Endothelial cell of umbilical vein (primary cell): ENCODE results near the genes IGIP and SLC4A9.

DNA sequence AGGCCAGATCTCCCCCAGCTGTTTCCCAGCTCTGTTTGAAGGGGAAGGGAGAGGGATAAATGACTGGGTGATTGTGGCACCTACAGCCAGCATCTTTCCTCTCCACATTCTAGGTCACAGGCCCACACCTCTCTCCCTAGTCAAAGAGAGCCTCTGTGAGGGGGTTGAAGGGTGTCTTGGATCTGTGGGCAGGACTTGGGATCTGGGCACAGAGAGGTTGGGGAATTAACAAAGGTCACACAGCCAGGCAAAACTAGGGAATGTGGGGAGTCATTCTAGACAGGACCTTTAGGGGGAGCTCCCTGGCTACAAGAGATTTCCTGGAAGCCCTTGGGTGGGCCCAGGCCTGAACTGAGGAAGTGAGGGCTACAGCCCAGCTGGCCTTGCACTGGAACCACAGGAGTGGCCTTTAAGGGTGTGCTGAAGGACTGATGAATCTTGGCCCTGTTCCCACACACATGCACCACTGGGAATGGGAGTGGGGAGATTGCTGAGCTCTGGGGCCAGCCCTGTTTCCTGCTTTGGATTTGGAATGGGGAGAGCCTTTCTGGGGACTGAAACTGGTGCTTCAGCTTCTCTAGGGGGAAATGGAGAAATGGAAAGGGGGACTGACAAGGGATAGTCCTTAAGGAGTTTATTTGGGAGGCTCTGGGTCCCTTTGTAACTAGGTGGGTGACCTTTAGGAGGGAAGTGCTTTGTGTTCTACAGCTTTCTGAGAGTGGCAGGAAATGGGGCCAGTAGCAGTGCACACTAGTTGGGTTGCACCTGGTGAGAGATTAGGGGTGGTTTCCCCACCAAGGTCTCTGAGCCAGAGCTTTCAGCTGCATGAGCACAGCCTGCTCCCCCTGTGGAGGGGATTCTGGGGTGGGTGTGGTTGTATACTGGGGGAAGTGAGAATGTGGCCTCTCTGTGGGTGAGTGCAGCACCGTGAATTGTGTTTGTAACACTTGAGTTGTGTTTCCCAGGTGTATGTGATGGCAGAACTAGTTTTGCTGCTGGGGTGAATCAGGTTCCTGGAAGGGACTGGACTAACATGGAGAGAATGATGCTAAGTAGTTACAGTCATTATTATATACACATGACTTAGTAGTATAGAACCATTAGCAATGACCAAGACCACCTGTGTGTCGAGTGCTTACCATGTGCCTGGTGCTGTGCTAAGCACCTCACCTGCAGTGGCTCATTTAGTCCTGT lies 12.2 kb upstream of the CXXC5 start:
- PRO-cap: no peak
CAGE:
- cytosol, long polyA minus RNA: no peak
- cytosol, long polyA plus RNA: no peak
- long polyA plus RNA: no peak
- nucleus, long polyA minus RNA: no peak
- nucleus, long polyA plus RNA: no peak

GRCh38 chr5:139664397-139665463 lies 16.6 kb downstream of the CXXC5 start:
- PRO-cap: no peak
CAGE:
- cytosol, long polyA minus RNA: no peak
- cytosol, long polyA plus RNA: no peak
- long polyA plus RNA: no peak
- nucleus, long polyA minus RNA: no peak
- nucleus, long polyA plus RNA: no peak

DNA sequence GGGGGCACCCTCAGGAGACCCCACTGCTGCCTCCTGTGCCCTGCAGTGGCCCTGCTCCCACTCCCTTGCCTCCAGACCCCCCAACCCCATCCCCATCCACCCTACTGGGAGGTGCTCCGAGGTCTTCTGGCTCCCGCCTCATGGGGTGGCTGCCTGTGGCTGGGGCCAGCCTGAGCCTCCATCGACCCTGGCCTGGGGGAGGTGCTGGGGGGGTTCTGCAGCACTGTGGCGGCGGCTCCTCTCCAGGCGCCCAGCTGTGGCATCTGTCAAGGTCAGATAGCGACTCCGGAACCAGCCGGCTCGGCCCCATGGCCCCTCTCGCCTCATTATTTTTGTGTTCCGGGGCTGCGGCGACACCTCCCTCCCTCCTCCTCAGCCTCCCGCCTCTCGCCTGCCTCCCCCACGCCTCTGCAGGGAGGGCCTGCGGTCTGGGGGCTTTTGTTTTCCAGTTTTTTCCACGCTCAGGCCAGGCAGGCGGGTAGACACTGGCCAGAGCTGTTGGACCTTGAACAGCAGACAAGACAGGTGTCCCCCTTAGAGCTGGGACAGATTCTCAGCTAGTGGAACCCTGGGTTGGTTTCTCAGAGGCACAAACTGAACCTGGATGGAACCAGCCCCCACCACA lies 21.8 kb downstream of the CXXC5 start:
- PRO-cap: no peak
CAGE:
- cytosol, long polyA minus RNA: no peak
- cytosol, long polyA plus RNA: no peak
- long polyA plus RNA: no peak
- nucleus, long polyA minus RNA: no peak
- nucleus, long polyA plus RNA: no peak

- PRO-cap: no peak
CAGE:
- cytosol, long polyA minus RNA: no peak
- cytosol, long polyA plus RNA: no peak
- long polyA plus RNA: no peak
- nucleus, long polyA minus RNA: no peak
- nucleus, long polyA plus RNA: no peak
Observed at GRCh38 chr5:140039608-140040096, 3.4 kb downstream of the NRG2 start.

DNA sequence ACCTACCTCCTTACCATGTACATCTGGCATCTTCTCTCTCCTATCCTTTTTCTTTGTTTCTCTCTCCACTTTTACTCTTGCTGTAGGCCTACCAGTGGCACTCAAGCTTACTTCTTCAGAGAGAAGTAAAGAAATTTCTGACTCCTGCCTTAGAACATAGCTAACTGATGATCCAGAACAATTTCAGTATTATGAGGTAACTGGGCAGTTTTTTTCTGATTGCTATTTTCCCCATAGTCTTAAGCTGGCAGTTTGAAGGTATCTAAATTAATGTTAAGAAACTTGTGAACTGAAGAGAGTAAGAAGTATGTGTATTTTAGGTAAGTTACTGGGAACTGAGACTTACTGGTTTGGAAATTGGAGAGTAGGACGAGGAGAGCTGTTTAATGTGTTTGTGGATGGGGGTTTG lies 4.2 kb upstream of the IGIP start:
- PRO-cap: no peak
CAGE:
- cytosol, long polyA minus RNA: no peak
- cytosol, long polyA plus RNA: no peak
- long polyA plus RNA: no peak
- nucleus, long polyA minus RNA: no peak
- nucleus, long polyA plus RNA: no peak

DNA sequence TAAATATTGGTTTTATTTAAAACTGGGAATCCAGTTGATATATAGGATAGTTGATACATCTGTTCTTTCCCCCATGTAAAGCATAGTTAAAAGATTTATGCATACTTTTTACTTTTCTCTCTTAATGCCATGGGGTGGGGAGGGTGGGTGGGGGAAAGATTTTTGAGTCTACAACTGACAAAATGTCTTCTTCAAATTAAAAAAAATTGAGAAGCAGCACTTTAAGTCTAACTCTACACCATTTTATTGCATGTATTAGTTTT lies at the start of gene IGIP:
Gene IGIP, plus strand, starts transcription at position 154 of the 263 bp plus-strand sequence.
- PRO-cap: no peak
CAGE:
- cytosol, long polyA minus RNA: no peak
- cytosol, long polyA plus RNA: no peak
- long polyA plus RNA: no peak
- nucleus, long polyA minus RNA: no peak
- nucleus, long polyA plus RNA: no peak

- PRO-cap: no peak
CAGE:
- cytosol, long polyA minus RNA: no peak
- cytosol, long polyA plus RNA: no peak
- long polyA plus RNA: no peak
- nucleus, long polyA minus RNA: no peak
- nucleus, long polyA plus RNA: no peak
Observed at GRCh38 chr5:140165664-140166195, 9.3 kb upstream of the CYSTM1 start.

GRCh38 chr5:140243092-140244114 lies 59.5 kb downstream of the PFDN1 start:
- PRO-cap: no peak
CAGE:
- cytosol, long polyA minus RNA: no peak
- cytosol, long polyA plus RNA: start-site peak on the plus strand at chr5:140243558-140243565, 562 and 482 reads in 2 replicates
- long polyA plus RNA: no peak
- nucleus, long polyA minus RNA: no peak
- nucleus, long polyA plus RNA: no peak

- PRO-cap: bidirectional peak, plus-strand start at chr5:140293993, minus-strand start at chr5:140293934
CAGE:
- cytosol, long polyA minus RNA: no peak
- cytosol, long polyA plus RNA: no peak
- long polyA plus RNA: no peak
- nucleus, long polyA minus RNA: no peak
- nucleus, long polyA plus RNA: no peak
Observed at GRCh38 chr5:140293805-140294228, 9.1 kb downstream of the PFDN1 start.

DNA sequence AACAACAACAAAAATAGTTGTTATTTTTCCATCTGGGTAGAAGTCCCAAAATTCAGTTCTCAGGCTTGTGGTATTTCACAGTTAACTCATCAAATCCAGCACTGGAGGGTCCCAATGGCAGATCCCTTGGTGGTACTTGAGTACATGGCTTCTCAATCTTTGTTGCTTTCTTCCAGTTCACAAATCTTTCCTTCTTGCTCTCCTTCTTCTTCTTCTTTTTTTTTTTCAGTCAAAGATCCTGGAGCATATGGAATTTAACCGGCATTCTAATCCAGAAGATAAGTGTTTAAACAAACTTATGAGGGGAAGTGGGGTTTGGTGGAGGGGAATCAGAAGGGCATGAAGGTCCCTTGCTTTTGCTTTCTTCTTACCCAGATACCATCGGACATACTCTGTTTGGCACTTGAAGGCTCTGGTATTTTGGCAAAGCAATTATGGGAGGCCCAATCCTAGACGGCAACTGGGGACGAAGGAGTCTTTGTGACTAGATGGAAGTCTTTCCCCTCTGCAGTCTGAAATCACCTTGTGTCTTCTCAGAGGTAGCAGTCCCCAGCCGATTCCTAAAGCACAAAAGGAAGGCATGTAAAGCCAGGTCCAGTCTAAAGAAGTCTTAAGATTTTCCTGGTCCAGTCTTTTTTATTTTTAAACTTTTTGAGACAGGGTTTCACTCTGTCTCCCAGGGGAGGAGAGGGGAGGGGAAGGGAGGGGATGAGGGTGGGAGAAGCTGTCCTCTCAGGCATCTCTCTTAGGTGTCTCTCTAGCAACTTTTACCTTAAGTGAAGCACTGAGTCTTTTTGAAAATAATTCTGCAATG lies 12.5 kb downstream of the HBEGF start:
- PRO-cap: no peak
CAGE:
- cytosol, long polyA minus RNA: no peak
- cytosol, long polyA plus RNA: no peak
- long polyA plus RNA: no peak
- nucleus, long polyA minus RNA: no peak
- nucleus, long polyA plus RNA: no peak

GRCh38 chr5:140359836-140360366 lies at the start of gene SLC4A9:
SLC4A9 (plus strand) TSS chr5:140360194.
- PRO-cap: no peak
CAGE:
- cytosol, long polyA minus RNA: no peak
- cytosol, long polyA plus RNA: no peak
- long polyA plus RNA: no peak
- nucleus, long polyA minus RNA: no peak
- nucleus, long polyA plus RNA: no peak

- PRO-cap: bidirectional peak, plus-strand start at chr5:140401241, minus-strand start at chr5:140400883
CAGE:
- cytosol, long polyA minus RNA: no peak
- cytosol, long polyA plus RNA: no peak
- long polyA plus RNA: no peak
- nucleus, long polyA minus RNA: no peak
- nucleus, long polyA plus RNA: no peak
Observed at GRCh38 chr5:140400505-140401195, 983 bp upstream of the ANKHD1 start.

GRCh38 chr5:140401975-140402394 lies 352 bp downstream of the ANKHD1 start:
- PRO-cap: bidirectional peak, plus-strand start at chr5:140402250, minus-strand start at chr5:140402053
CAGE:
- cytosol, long polyA minus RNA: no peak
- cytosol, long polyA plus RNA: start-site peak on the plus strand at chr5:140402166-140402232, 51 and 68 reads in 2 replicates
- long polyA plus RNA: start-site peak on the plus strand at chr5:140402072-140402232, 45 and 83 reads in 2 replicates
- nucleus, long polyA minus RNA: start-site peak on the plus strand at chr5:140402071-140402258, 584 reads
- nucleus, long polyA plus RNA: start-site peak on the plus strand at chr5:140402175-140402262, 103 and 232 reads in 2 replicates

GRCh38 chr5:140496488-140497119 lies 50.9 kb upstream of the EIF4EBP3 start:
- PRO-cap: no peak
CAGE:
- cytosol, long polyA minus RNA: no peak
- cytosol, long polyA plus RNA: no peak
- long polyA plus RNA: no peak
- nucleus, long polyA minus RNA: no peak
- nucleus, long polyA plus RNA: no peak

- PRO-cap: no peak
CAGE:
- cytosol, long polyA minus RNA: no peak
- cytosol, long polyA plus RNA: no peak
- long polyA plus RNA: no peak
- nucleus, long polyA minus RNA: no peak
- nucleus, long polyA plus RNA: start-site peak on the plus strand at chr5:140509639-140509715, 246 and 319 reads in 2 replicates; start-site peak on the plus strand at chr5:140510016-140510087, 98 and 160 reads in 2 replicates
Observed at GRCh38 chr5:140509556-140510306, 37.7 kb upstream of the EIF4EBP3 start.

DNA sequence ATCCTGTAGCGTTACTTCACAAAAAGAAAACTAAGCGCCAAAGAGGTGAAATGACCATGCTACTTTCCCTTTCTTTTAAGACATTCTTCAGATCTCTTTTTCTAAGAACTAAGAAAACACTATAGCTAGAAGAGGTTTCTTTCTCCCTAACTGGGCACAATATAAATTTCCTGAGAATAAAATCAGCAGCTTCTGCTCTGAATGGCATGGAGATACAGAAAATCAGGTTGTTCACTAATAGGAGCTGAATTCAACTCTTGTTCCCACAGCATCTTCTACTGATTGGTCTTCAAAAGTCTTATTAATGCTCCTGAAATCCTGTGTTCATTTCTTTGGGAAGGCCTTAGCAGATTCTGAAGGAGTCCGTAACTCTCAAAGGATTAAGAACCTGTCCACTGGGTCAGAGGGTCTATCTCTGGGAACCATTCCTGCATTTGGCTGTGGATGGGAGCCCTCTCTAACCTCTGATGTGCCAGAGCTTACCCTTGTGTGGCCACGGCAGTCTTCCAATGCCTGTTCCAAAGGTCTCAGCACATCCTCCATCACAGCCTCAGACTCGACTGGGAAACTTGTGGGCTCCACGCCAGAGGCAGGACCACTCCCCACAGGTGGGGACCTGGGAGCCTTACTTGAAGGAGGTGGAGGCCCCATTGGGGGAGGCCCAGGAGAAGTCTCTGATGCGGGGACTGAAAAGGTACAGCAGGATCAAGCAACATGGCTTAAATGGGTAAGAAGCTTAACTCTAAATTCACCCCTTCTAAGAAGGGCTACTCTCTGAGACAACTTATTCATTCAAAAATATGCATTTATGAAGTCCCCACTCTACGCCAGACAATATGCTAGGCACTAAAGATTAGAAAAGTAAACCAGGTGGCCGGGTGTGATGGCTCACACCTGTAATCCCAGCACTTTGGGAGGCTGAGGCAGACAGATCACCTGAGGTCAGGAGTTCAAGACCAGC lies 4.3 kb downstream of the EIF4EBP3 start:
- PRO-cap: no peak
CAGE:
- cytosol, long polyA minus RNA: no peak
- cytosol, long polyA plus RNA: no peak
- long polyA plus RNA: no peak
- nucleus, long polyA minus RNA: no peak
- nucleus, long polyA plus RNA: no peak

DNA sequence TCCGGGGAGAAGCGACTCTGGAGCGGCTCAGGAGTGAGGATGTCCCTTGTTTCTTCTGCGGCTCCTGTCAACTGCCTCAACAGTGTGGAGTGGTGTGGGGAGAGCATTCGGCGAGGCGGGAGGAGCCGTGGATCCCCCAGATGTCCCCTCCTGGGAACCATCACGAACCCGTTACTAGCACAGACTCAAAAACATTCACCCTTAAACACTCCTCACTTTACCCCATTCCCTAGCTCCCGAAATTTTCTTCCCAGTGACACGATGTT lies 227 bp downstream of the SLC35A4 start:
- PRO-cap: no peak
CAGE:
- cytosol, long polyA minus RNA: no peak
- cytosol, long polyA plus RNA: no peak
- long polyA plus RNA: no peak
- nucleus, long polyA minus RNA: no peak
- nucleus, long polyA plus RNA: no peak

DNA sequence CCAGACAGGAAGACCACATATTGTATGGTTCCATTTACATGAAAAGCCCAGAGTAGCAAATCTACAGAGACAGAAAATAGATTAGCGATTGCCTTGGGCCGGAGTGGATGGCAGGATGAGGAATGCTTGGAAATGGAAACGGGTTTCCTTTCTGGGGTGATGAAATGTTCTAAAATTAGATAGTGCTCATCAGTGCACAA lies 23.6 kb downstream of the SLC35A4 start:
- PRO-cap: no peak
CAGE:
- cytosol, long polyA minus RNA: no peak
- cytosol, long polyA plus RNA: no peak
- long polyA plus RNA: no peak
- nucleus, long polyA minus RNA: no peak
- nucleus, long polyA plus RNA: no peak

- PRO-cap: no peak
CAGE:
- cytosol, long polyA minus RNA: no peak
- cytosol, long polyA plus RNA: no peak
- long polyA plus RNA: no peak
- nucleus, long polyA minus RNA: no peak
- nucleus, long polyA plus RNA: no peak
Observed at GRCh38 chr5:140589226-140589693, 24.6 kb downstream of the SLC35A4 start.

DNA sequence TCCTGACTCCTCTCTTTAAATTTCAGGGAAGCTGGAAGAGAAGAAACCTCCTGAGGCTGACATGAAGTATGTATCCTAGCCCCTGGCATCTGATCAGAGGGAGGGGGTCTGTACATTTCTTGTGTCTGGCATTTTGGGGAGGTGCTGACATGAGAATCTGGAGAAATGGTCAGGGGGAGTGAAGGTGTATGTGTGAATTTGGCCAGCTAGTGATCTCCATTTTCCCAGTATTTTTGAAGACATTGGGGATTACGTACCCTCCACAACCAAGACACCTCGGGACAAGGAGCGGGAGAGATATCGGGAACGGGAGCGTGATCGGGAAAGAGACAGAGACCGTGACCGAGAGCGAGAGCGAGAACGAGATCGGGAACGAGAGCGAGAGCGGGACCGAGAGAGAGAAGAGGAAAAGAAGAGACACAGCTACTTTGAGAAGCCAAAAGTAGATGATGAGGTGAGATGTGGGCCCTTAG lies 6.0 kb upstream of the WDR55 start:
- PRO-cap: no peak
CAGE:
- cytosol, long polyA minus RNA: no peak
- cytosol, long polyA plus RNA: no peak
- long polyA plus RNA: no peak
- nucleus, long polyA minus RNA: no peak
- nucleus, long polyA plus RNA: no peak